Sciatic nerve (tissue), 1 donor: ENCODE results near the genes ZNF473, C19orf81, SHANK1 and KLK2.

- PRO-cap, result bidirectional peak, plus-strand start at chr19:49869789, minus-strand start at chr19:49869417
Observed at GRCh38 chr19:49868785-49869539, 1.6 kb upstream of the PNKP start.

- PRO-cap, result unidirectional peak, minus-strand start at chr19:49920874
Observed at GRCh38 chr19:49920718-49921402, 8.1 kb upstream of the ATF5 start.

DNA sequence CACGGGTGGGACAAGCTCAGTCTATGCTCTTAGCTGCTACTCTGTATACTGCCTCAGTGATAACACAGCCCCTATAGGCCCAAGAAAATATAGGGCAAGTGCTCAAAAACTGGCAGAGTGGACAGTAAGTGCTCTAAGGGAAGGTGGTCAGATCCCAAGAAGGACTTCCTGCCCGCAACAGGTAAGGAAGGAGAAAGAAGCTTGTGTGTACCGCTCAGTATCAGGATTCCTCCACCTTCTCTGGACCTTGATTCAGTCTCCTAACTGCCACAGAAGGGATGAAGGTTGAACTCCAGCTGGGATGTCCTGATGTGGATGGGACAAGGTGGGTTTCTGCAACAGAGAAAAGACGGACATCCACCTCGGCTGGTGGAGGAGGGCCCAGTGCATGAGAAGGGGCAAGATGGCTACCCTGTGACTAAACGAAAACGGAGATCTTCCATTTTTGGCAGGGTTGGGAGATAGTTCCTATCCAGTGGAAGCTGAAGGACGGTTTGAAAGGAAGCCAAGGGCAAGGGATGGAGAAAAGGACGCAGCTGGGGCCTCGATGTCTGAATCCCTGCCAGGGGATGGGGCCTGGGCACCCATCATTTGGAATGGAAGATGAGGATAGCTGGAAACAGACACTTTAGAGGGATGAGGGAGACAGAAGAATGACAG, 1.4 kb upstream of the ATF5 start:
- PRO-cap, result no peak

DNA sequence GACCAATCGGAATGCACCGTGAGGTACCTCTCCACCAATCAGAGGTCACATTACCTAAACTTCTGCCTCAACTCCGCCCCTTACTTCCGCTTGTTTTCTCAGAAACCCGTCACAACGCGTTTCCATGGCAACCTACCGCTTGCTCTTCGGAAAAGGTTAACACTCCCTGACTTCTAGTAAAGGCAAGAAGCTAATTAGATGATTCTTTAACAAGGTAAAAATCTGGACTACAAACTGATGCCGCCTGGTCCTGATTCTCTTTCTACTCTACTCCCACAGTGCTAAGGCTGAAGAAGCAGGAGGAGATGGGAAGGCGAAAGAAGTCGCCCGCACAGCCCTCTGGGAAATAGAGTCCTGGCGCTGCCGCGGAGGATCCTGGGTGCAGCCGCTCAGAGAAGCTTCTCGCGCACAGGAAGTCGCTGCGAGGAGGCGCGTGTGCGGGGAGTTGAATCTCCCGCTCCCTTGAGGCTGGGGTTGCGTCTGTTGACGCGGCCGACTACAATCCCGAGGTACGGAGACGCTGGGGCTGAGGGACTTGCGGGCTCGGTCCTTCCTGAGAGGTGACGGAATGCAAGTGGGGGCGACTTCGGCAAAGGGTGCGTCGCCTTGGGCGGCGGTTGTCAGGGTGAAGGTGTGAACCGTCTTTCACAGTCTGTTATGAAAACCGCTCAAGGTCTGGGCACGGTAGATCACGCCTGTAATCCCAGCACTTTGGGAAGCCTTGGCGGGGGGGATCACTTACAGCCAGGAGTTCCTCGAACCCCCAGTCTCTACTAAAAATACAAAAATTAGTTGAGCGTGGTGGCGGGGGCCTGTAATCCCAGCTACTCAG, at the start of gene ZNF473:
ZNF473 (plus strand) TSS at position 392 of the 832 bp plus-strand sequence.
- PRO-cap, result bidirectional peak, plus-strand start at position 117 of the sequence, minus-strand start outside the sequence; bidirectional peak, plus-strand start at position 414 of the sequence, minus-strand start at position 264 of the sequence

GRCh38 chr19:50099004-50099307, 64.1 kb downstream of the IZUMO2 start:
- PRO-cap, result no peak

GRCh38 chr19:50172894-50173686, 10.0 kb upstream of the IZUMO2 start:
- PRO-cap, result no peak

GRCh38 chr19:50275763-50276276, 53.4 kb downstream of the KCNC3 start:
- PRO-cap, result no peak

GRCh38 chr19:50286166-50286857, 42.9 kb downstream of the KCNC3 start:
- PRO-cap, result no peak

DNA sequence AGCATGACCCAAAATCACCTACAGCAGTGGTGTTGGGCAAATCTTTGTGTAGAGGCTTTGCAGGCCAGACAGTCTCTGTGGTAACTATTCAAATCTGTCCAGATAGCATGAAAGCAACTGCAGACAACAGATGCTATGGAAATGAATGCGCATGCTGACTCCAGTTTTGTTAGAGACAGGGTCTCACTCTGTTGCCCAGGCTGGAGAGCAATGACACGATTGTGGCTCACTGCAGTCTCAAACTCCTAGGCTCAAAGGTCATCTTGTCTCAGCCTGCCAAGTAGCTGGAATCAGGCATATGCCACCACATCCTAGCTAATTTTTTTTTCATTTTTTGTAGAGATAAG, 12.1 kb upstream of the KCNC3 start:
- PRO-cap, result no peak

- PRO-cap, result no peak
Observed at GRCh38 chr19:50460153-50460524, 16.2 kb upstream of the EMC10 start.

DNA sequence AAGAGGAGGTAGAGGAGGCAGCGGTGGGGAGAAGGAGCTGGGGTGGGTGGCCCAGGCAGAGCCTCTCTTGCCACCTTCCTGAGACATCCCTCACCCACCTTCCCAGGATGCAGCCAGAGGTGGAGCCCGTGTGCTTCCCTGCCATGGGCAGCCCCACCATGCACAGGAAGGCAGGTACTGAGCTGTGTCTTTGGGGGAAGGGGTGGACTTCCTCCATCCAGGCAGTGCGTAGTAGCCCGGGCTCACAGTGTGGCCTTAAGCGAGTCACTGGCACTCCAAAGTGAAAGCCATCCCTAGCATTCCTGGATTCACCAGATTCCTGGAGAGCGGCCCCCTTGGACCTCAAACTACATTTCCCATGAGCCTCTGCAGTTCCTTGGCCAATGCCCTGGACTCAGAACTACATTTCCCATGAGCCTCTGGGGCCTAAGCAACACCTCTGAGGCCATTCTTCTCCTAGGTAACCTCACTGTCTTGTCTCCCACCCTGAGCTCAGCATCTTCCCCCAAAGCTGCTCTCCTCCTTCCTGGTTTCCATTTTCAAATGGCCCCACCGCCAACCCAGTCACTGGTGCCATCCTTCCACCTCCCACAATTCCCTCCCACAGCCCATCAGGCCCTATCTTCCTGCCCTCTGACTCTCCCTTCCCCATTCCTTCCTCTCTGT, at the start of gene C19orf81:
C19orf81 (plus strand) TSS at position 108 of the 666 bp plus-strand sequence.
- PRO-cap, result no peak

GRCh38 chr19:50657682-50658837, 8.8 kb downstream of the C19orf81 start:
- PRO-cap, result unidirectional peak, minus-strand start at chr19:50658103; unidirectional peak, plus-strand start at chr19:50658489

GRCh38 chr19:50660694-50661602, 11.7 kb downstream of the C19orf81 start:
- PRO-cap, result no peak

DNA sequence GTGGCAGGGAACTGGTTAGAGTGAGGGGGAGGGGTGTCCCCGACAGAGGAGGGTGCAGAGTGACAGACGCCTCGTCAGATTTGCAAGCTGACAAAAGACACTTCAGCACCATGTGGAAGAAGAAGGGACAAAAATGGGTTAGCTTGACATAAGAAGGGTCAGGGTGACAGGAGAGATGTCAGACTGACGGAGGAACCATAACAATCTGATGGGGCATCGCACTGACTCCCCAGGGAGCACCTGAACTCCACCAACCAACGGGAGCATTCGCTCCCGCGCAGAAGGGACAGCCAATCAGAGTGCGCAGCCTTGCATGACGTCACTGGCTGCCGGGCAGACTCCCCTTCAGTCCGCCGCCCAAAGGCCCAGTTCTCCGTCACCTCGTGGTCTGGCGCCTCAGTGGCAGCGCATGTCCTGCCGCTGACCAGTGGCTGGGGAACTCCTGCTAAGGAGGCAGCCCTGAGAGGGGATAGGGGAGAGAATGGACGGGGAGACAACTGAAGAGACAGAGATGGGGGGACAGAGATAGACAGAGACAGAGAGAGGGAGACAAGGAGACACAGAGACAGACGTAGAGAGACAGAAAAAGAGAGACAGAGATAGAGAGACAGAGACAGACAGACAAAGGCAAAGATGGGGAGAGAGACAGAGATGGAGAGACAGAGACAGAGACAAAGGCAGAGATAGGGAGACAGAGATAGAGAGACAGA, 30.2 kb downstream of the C19orf81 start:
- PRO-cap, result no peak

DNA sequence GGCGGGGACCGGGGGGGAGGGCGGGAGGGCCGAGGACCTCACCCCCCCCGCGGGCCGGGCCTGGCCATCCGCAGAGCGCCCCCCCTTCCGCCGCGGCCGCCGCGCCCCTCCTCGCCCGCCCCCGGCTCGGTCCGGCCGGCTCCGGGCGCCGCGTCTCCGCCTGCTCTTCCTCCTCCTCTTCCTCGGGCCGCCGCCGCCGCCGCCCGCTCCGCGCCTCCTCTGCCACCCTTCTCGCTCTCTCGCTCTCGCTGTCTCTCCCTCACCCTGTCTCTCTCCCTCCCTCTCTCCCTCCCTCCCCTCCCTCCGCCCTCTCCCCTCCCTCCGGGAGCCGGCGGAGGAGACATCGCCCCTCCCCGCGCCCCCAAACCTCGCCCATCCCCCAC, at the start of gene SHANK1:
SHANK1 (minus strand) TSS at position 256 of the 383 bp plus-strand sequence.
- PRO-cap, result unidirectional peak, minus-strand start at position 221 of the sequence

DNA sequence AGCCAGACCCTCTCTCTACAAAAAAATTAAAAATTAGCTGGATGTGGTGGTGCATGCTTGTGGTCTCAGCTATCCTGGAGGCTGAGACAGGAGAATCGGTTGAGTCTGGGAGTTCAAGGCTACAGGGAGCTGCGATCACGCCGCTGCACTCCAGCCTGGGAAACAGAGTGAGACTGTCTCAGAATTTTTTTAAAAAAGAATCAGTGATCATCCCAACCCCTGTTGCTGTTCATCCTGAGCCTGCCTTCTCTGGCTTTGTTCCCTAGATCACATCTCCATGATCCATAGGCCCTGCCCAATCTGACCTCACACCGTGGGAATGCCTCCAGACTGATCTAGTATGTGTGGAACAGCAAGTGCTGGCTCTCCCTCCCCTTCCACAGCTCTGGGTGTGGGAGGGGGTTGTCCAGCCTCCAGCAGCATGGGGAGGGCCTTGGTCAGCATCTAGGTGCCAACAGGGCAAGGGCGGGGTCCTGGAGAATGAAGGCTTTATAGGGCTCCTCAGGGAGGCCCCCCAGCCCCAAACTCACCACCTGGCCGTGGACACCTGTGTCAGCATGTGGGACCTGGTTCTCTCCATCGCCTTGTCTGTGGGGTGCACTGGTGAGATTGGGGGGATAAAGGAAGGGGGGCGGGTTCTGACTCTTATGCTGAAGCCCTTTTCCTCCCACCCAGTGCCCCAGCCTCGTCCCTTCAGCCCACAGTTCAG, at the start of gene KLK2:
KLK2 (plus strand) TSS at position 523 of the 709 bp plus-strand sequence.
- PRO-cap, result no peak

- PRO-cap, result no peak
Observed at GRCh38 chr19:51025480-51026402, 675 bp downstream of the KLK11 start.

DNA sequence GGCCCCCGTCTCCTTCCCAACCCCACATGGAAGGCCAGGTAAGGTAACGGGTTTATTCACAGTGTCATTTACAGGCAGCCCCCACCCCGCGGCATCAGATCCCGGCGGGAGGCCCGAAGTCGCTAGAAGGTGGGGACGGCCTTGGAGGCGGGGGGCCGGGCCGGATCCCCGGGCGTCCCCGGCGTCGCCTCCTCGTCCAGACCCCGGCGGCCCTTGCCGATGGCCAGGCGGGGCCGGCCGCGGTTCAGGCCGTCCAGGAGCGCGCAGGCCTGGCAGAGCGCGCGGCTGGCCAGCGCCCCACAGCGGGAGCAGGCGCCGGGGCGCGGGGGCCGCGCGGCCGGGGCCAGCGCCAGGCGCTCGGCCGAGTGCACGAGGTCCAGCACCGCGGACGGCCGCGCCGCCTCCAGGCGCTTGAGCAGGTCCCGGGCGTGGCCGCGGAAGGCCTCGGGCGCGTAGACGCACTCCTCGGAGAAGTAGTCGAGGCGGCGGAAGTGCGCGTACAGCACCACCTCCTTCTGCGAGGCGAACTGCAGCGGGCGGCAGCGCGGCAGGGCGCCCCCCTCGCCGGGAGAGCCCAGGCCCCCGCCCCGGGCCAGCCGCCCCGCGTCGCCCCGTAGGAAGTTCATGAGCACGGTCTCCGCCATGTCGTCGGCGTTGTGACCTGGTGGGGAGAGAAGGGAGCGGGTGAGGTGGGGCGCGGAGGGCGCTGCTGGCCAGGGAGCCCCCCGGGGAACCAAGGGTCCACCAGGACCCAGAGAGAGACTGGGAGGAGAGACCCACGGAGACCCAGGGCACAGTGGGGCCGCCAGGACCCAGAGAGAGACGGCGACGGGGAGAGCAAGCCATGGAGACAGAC, 9.5 kb downstream of the CTU1 start:
- PRO-cap, result bidirectional peak, plus-strand start at position 513 of the sequence, minus-strand start at position 446 of the sequence

DNA sequence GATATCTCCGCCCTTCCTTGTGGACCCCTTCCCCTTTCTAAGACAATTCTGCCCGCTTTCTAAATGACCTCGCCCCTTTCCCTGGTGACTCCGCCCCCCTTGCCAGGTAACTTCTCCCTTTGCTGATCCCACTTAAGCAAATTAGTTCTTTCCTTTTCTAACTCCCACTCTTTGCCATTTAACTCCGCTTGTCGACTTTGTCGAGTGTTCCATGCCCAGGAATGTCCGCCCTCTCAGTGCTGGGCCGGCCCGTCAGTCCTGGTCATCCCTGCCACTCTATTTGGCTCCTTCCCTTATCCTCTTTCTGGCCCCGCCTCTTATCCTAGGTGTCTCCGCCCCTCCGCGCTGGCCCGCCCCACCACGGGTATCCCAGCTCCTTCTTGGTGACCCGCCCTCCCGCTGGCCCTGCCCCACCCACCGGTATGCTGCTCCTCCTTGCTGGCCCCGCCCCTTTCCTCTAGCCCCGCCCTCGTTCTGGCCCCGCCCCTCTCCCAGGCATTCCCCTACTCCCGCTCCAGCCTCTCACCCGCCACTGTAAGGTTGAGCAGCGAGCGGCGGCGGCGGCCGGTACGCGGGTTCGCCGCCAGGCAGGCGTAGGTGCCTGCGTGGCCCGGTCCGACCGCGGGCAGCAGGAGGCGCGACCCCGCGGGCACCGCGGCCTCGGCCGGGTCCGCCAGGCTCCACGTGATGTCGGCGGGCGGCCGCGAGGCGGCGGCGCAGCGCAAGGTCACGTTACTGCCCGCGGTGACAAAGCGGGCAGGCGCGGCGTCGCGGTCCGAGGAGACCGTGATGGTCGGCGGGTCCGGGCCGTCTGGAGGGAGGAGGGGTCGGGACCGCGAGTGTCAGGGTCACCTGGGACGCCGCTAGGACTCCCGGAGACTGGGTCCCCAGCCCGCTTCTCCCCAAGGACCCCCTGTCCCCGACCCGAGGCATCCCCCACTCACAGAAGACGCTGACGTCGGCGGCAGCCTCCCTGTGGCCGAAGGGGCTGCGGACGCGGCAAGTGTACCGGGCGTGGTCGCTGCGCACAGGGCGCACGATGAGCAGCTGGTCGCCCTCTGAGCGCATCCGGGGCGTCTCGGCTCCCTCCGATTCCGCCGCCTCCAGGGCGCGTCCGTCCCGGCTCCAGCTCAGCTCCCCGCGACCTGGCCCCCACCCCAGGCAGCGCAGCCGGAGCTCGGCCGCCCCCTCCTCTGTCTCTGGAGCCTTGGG, 2.0 kb downstream of the VSIG10L start:
- PRO-cap, result bidirectional peak, plus-strand start at position 532 of the sequence, minus-strand start at position 260 of the sequence; bidirectional peak, plus-strand start at position 750 of the sequence, minus-strand start at position 684 of the sequence; bidirectional peak, plus-strand start at position 1,002 of the sequence, minus-strand start at position 1,001 of the sequence

DNA sequence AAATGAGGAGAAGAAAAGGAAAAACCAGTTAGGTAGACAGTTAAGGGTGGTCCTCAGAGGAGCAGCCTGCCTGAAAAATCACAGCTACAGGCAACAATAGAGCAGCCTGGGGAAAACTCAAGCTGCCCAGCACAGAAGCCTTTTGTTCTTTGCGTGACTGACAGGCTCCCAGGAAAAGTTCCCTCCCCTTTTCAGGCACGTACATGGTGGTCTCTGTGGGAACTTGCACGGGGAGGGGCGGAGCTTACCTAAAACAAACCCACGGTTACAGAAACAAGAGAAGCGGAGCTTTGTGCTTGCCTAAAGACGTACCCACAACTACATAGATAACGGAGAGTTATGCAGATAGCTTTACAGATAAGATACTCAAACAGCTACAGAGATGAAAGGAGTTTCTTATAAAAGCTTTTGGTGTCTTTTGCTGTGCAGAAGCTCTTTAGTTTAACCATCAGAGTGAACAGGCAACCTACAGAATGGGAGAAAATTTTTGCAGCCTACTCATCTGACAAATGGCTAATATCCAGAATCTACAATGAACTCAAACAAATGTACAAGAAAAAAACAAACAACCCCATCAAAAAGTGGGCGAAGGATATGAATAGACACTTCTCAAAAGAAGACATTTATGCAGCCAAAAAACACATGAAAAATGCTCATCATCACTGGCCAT, 11.4 kb downstream of the ETFB start:
- PRO-cap, result no peak